Esophagus squamous epithelium (tissue), 4 donors: ENCODE measurements around the genes ARRB2, ZMYND15, VMO1, CHRNE and CAMTA2.

DNA sequence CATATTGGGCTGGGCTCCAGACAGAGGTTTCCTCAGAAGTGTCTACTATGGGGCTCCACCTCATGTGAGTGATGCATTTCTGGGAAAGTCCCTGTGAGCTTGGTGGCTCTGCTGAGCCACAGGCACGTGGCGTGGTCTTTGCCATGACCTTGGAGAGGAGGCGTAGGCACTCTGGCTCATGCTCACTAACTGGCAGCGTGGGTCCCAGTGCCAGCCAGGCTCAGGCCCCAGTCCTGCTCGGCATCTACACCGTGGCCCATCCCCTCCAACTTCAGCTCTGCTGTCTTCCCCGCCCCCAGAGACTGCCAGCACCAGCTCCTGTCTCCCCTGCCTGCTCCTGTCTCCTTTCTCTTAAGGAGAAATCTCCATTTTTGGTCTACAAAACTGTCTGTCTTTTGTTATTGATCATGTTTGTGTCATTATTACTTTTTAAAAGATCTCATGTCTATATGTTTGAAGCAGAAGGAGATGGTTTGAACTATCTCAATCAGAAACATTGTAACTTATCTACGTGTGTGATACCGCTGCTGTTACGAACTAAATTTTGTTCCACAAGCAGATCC, 10.5 kb upstream of the SMTNL2 start:
- PRO-cap = no peak
- RAMPAGE, long total RNA, 4 experiments = no peak in any of the 4 experiments

DNA sequence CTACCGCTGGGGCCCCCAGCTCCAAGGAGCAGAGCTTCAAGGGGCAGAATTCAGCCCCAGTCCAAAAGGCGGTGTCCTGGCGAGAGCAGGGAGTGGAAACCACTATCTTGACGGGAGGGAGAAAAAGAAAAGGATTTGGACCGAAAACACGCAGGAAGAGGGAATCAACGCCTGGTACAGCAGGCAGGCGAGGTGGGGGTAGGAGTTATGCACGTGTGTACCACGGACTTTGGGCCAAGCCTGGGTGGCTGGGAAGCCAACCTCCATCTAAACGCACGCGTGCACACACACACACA, 252 bp upstream of the ALOX15 start:
- PRO-cap = no peak
- RAMPAGE, long total RNA, 4 experiments = no peak in any of the 4 experiments

DNA sequence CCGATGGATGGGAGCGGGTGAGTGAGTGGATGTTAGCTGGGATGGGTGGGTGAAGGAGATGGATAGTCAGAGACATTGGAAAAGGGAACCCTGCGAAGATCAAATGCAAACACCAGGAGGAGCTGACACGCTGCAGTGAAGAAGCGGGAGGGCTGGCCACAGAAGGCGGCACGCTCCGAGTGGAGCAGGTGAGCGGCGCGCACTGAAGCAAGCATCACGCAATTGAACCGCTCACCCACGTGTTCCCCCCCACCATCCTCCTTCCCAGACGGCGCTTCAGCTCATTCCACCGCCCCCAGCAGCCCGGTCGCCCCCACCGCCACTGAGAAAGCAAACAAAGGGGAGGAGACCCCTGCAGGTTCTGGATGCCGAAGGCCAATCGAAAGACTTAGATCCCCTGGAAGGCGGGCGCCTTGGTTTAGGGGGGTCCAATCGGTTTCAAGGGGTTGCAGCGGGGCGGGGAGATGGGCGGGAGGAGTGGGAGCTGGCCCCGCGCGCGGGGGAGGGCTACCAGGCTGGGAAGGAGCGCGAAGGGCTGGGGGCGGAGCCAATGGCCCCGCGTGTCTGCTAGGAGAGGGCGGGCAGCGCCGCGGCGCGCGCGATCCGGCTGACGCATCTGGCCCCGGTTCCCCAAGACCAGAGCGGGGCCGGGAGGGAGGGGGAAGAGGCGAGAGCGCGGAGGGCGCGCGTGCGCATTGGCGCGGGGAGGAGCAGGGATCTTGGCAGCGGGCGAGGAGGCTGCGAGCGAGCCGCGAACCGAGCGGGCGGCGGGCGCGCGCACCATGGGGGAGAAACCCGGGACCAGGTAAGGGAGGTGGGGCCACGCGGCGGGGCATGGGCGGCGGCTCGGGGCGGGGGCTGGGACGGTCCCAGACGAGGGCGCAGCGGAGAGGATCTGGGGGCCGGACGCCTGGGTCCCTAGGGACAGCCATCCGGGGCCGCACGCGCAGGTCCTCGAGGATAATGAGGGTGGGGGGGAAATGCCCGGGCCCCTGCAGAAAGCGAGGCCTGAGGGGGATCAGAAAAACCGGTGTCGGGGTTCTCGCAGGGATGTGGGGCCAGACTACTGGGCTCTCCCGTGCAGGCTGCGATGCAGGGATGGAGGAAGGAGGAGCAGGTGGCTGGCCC, at the start of gene ARRB2:
ARRB2 (plus strand) TSS at position 693 of the 1,128 bp plus-strand sequence.
- PRO-cap = bidirectional peak, plus-strand start at position 693 of the sequence, minus-strand start at position 618 of the sequence
- RAMPAGE, long total RNA, 4 experiments = start-site peak on the plus strand in 2 of 4 experiments, centred at positions 713 to 717 of the sequence, 59 to 273 reads per replicate

- PRO-cap = unidirectional peak, plus-strand start at chr17:4719975
- RAMPAGE, long total RNA, 4 experiments = no peak in any of the 4 experiments
These were observed 9.3 kb downstream of the ARRB2 start for GRCh38 chr17:4719494-4720437.

DNA sequence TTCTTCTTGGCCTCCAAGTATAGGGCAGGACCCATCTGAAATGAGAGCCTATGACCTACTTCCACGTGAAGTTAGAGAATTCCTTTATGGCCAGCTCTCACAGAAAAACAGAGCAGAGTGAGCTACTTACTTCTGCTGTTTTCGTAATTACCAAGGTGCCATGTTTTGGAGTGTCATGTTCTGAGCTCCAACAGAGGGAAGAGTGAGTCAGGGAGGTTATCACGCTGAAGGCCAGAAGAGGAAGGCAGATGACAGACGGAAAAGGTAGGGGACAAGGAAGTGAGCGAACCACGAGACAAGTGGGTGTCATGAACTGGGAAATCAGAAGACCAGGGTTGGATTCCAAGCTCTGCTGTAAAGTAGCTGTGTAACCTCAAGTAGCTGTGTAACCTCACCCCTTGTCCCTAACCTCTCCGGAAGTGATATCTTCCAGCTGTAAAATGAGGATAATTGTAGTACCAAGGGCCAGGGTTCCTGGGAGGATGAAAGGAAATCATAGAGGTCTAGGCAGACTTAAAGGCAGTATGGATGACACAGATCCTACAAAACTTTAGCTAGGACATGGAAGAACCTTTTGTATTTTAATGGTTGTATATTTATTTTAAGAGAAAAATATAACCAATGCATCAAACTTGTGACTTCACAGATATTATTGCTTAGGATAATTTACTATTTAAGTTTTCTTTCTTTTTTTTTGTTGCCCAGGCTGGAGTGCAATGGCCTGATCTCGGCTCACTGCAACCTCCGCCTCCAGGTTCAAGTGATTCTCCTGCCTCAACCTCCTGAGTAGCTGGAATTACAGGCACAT, 3.3 kb upstream of the ZMYND15 start:
- PRO-cap = bidirectional peak, plus-strand start at position 324 of the sequence, minus-strand start at position 201 of the sequence
- RAMPAGE, long total RNA, 4 experiments = start-site peak on the minus strand in 1 of 4 experiments, centred at position 204 of the sequence, 32 reads per replicate

DNA sequence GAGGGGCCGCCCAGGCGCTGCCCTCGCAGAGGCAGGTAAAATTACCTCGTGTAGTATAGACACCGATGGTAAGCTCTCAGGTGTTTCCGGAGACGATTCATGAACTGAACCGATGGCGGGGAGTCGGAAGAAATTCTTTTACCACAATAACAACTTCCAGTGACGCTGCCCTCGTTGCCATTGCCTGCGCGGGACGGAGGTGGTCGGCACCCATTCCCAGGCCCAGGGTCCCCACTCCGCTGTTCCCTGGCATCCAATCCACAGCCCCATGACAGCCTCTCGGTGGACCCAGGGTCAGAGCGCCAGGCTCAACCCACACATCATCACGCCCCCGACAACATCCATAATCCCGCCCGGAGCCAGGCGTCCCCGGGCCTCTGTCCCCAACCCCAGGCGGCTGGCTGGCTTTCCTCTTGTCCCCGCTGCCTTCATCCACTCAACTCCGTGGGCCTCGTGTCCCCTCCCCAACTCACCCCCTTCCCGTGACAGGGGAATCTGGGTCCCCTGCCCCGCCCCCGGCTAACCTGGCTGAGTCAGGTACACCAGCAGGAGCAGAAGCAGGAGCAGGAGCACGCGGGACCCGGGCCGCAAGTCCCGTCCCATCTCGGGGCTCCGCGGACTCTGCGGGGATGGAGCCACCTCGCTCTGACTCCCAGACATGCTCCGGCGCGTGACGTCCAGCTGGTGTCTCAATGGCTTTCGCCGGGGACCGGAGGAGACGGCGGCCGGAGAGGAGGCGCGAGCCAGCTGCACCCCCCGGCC, 715 bp upstream of the ZMYND15 start:
- PRO-cap = bidirectional peak, plus-strand start at position 554 of the sequence, minus-strand start at position 444 of the sequence; bidirectional peak, plus-strand start outside the sequence, minus-strand start at position 623 of the sequence
- RAMPAGE, long total RNA, 4 experiments = no peak in any of the 4 experiments

GRCh38 chr17:4739499-4739992, at the start of gene ZMYND15:
TSS of gene ZMYND15 (plus strand) at chr17:4739833.
- PRO-cap = bidirectional peak, plus-strand start at chr17:4739651, minus-strand start at chr17:4739359; bidirectional peak, plus-strand start at chr17:4739804, minus-strand start at chr17:4739756; bidirectional peak, plus-strand start at chr17:4740015, minus-strand start at chr17:4739925
- RAMPAGE, long total RNA, 4 experiments = start-site peak on the minus strand in 2 of 4 experiments, at chr17:4739539-4739902 at its widest, 16 to 42 reads per replicate

- PRO-cap = no peak
- RAMPAGE, long total RNA, 4 experiments = no peak in any of the 4 experiments
These were observed 10.9 kb upstream of the CXCL16 start for GRCh38 chr17:4750637-4750991.

DNA sequence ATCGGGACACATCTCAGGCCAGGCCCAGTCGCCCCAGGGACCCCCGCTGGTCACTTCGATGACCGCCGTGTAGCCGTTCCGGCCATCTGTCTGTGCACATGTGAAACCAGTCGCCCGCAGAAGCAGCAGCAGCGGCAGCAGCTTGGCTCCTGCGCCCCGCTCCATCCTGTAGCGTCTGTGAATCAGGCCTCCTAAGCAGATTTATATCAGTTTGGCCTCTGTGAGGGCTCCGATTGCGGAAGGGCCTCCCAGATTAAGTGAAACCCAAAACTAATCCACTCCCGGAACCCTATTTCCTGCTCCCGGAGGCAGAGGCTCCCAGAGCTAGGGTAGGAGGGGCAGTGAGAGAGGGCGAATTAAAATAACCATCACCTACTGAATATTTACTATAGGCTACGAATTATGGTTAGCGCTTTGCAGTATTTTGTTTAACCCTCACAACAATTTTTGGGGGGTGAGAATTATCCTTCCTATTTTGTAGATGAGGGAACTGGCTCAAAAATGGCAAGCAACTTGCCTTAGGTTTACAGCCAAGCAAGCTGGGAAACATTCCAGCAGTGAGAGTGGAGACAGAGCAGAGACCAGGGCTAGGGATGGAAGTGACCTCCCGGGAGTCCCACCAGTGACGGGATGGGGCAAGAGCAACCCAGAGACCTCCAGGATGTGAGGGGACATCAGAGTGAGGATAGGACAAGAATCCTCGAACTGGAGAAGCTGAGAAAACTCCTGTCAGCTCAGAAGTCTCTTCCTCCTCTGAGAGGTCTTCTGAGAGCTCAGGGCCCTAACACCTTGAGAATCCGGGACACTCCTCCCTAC, at the start of gene VMO1:
VMO1 (minus strand) TSS at position 177 of the 816 bp plus-strand sequence.
- PRO-cap = bidirectional peak, plus-strand start at position 321 of the sequence, minus-strand start at position 177 of the sequence
- RAMPAGE, long total RNA, 4 experiments = no peak in any of the 4 experiments

DNA sequence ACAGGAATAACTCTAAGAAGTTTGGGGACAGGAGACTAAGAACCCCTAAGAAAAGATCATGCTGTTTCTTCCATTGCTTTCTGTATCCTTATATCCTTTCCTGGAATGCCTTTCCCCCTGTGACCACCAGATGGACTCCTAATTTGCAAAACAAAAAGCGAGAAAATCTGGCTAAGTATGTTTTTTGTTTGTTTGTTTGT, 1.1 kb upstream of the VMO1 start:
- PRO-cap = no peak
- RAMPAGE, long total RNA, 4 experiments = no peak in any of the 4 experiments

DNA sequence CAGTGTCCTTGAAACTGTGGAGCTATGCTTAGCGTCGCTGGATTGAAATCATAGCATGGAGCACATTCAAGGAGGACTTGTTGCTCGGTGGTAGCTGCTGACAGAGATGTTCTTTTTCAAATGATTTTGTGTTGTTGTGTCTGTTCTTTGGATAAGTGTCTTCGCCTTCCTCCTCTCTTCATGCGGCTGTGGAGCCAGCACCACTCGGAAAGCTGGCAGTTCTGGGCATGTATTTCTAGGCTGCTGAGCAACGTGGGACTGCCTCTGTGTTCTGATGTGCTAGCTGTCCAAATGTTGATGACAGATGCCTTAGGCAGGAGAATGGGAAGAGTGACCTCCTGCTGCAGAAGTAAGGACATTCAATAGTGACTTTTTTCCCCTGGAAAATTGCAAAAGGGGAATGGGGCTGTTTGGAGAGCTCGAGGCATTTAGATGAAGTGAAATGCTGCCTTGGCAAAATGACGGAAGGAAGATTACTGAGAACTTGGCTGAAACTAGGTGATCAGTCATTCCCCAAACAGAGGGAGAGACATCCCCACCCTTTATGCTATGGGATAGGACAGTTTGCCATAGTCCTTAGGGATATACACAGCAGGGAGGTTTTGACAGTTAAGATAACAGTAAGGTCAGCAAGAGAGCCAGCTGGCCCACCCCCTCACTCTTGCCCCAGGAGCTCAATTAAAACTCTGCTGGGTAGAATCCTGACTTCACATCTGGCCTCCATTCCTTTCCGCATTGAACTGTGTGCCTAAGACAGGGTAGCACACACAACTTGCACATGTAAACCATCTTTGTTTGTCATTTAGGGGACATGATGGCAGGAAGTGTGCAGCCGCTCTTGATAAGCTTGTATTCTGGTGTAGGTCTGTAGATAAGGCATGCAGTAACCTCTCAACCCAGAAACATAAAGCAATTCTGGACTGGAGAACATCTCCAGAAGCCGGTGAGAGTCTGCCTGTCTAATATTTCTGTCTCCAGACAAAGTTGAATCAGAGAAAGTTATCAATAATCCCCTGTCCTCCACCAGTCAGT, 4.9 kb downstream of the MINK1 start:
- PRO-cap = no peak
- RAMPAGE, long total RNA, 4 experiments = no peak in any of the 4 experiments

DNA sequence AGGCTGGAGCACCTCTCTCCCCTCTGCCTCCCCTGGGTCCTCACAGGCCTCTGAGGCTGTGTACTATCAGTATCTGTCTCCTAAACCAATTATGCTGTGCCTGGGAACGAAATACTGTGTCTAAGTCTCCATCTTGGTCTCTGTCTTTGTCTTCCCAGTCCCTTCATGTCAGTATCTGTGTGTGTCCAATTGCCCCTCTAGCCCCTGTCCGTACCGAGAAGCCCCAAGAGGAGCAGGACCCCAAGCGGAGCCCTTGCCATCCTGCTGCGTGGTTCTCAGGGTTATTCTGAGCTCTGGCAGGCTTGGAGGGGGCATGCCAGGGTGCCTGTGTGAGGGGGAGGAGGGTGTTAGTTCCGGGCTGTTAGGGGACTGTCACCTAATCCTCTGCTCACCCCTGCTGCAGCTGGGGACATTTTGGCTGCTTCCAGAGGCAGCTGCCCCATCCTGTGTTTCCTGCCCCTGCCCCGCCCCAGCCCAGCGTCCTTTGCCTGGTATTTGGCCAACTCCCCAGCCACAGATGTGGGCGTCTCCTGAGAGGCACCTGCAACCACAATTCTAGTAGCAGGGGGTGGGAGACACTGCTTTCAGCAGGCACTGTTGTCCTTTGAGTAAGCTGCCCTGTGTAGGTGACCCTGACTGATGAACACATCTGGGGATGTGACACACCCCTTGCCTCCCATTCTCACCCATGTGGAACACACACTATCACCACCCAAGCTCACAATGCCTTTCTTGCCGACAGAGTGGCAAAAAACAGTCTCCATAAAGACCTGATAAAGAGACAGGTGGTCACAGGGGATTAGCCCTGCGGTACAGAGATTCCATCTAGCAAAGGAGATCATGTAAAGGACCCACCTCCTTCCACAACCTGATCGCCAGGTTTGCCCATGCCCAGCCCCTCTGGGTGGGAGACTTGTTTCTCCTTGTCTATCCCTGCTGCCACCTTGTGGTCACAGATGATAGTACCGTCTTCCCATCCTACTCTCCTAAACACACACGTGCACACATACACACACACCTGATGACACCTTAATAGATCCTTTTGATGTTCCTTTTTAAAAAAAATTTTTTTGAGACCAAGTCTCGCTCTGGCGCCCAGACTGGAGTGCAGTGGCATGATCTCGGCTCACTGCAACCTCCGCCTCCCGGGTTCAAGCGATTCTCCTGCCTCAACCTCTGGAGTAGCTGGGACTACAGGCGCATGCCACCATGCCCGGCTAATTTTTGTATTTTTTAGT, at the start of gene CHRNE:
CHRNE (minus strand) TSS at position 295 of the 1,238 bp plus-strand sequence.
- PRO-cap = no peak
- RAMPAGE, long total RNA, 4 experiments = no peak in any of the 4 experiments

GRCh38 chr17:4948625-4949322, 444 bp upstream of the PFN1 start:
- PRO-cap = bidirectional peak, plus-strand start at chr17:4948712, minus-strand start at chr17:4948530; bidirectional peak, plus-strand start at chr17:4949018, minus-strand start at chr17:4949081
- RAMPAGE, long total RNA, 4 experiments = no peak in any of the 4 experiments

- PRO-cap = bidirectional peak, plus-strand start at chr17:4987744, minus-strand start at chr17:4987662
- RAMPAGE, long total RNA, 4 experiments = start-site peak on the plus strand in 2 of 4 experiments, at chr17:4987691-4987753 at its widest, 8 to 30 reads per replicate
These were observed at the start of gene CAMTA2 for GRCh38 chr17:4986812-4987887. TSS of gene CAMTA2 (minus strand) at chr17:4987675.

DNA sequence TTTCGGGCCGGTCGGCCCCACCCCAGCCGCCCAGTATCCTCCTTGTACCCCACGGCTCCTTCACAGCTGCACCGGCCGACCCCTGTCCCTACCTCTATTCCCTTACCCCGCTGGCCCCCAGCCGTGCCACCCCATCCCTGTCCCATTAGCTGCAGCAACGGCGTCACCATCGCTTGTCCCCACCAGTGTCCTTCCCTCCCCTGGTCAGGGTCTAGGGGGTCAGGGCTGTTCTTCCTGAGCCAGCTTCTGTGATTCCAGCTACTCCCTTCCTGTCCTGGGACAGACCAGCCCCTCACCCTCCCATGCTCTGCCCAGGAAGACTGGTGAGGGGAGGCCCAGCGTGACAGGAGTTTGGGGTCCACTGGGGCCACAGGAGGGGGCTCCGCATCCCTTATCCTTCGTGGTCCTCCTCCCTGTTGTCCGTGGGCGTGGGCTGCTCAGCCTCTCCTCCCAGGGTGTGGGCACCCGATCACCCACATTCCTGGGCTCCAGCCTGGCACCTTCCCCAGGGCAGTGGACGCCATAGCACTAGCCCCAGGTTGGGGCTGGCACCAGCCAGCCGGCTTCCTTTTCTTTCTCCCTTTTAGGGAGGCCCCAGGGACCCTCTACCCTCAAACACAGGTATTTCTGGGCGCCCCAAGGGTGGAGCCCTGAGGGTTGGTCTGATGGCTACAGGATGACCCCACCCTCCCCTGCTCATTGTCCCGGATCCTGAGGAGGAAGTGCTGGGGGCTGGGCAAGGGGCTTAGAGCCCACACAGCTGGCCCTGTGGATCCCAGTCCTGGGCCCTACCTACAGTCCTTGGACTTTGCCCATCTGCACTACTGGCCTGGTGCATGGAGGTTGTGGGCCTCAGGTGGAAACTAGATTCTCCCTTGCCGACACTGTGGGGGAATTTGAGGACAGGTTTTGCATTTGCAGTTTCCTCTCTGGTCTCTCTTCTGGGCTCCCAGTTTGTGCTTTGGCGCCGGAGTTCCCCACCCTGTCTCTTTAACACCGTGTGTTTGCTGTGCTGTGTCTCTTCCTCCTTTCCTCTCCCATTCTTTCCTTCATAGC, 1.0 kb downstream of the KIF1C start:
- PRO-cap = bidirectional peak, plus-strand start at position 531 of the sequence, minus-strand start at position 418 of the sequence
- RAMPAGE, long total RNA, 4 experiments = start-site peak on the plus strand in 1 of 4 experiments, centred at position 490 of the sequence, 24 reads per replicate

DNA sequence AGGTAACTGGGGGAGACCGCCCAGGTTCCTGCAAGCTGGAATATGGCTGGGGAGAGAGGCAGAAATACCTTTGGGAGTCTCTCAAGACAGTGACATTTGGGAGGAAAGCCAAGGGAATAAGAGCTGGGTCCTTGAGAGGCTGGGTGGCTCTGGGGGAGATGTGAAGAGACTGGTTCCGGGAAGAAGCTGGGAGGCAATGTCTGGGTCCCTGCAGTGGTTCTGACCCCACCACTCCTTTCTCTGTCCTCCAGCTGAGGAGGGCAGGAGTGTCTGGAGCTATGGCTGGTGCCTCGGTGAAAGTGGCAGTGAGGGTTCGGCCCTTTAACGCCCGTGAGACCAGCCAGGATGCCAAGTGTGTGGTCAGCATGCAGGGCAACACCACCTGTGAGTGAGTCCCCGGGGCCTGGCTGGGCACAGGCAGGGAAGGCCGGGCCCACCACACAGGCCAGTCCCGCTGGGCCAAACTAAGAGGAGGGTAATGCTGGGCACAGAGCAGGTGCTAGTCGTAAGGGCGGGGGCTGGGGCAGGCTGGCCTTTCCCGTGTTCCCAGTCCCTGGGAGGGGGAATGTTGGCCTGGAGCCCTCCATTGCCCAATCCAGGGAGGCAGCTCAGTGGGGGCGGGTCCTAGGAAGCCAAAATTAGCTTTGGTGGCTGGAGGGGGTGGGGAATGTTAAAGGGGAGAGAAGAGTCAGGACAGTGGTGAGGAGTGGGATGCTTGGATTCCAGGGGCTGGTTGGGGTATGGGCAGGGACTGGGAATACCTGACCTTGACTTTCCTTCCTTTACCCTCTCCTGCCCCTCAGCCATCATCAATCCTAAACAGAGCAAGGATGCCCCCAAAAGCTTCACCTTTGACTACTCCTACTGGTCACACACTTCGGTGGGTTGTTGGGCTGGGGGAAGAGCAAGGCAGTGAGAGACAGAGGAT, 2.5 kb downstream of the KIF1C start:
- PRO-cap = no peak
- RAMPAGE, long total RNA, 4 experiments = no peak in any of the 4 experiments

DNA sequence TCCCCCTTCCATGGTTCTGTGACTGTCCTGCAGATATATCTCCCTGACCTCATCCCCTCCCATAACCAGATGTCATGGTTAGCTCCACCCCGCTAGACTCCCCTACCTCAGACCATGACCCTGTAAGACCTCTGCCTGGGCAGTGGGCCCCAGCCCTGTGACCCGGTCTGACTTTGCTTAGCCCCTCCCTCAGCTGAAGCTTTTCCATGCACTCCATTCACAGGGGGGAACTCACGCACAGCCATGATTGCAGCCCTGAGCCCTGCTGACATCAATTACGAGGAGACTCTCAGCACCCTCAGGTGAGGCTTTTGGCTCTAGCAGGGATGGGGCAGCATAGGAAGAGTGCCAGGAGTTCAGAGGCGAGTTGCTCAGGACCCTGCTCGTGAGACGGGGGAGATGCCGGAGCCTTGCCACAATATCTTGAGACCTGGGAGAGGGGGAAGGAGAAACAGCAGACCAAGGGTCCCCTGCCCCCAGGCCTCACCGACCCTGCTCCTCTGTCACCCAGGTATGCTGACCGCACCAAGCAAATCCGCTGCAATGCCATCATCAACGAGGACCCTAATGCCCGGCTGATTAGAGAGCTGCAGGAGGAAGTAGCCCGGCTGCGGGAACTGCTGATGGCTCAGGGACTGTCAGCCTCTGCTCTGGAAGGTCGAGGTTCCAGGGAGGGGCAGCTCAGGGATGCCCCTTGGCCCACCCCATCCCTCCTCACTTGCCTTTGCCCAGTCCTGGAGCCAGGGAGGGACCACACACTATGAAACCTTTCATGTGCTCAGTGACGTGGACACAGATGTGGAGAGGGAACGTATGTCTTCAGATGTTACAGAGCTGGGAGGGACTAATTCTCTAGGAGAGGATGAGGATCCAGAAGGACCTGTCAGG, 6.8 kb downstream of the KIF1C start:
- PRO-cap = no peak
- RAMPAGE, long total RNA, 4 experiments = start-site peak on the plus strand in 1 of 4 experiments, centred at positions 236 to 583 of the sequence, 25 to 27 reads per replicate

- PRO-cap = unidirectional peak, plus-strand start at chr17:5097223
- RAMPAGE, long total RNA, 4 experiments = start-site peak on the minus strand in 1 of 4 experiments, at chr17:5097594-5097654 at its widest, 10 reads per replicate
These were observed 14.4 kb downstream of the ZNF232 start for GRCh38 chr17:5096817-5098084.

GRCh38 chr17:5122551-5123435, 7.0 kb downstream of the USP6 start:
- PRO-cap = unidirectional peak, minus-strand start at chr17:5123116
- RAMPAGE, long total RNA, 4 experiments = start-site peak on the minus strand in 1 of 4 experiments, at chr17:5123095-5123140 at its widest, 13 reads per replicate

- PRO-cap = no peak
- RAMPAGE, long total RNA, 4 experiments = no peak in any of the 4 experiments
These were observed 12.7 kb downstream of the USP6 start for GRCh38 chr17:5128535-5128900.